Lower leg skin (tissue), 2 donors: ENCODE data around the genes PLB1 and WDR43.

- PRO-cap, result bidirectional peak, plus-strand start at chr2:28395437, minus-strand start at chr2:28395293; bidirectional peak, plus-strand start at chr2:28395726, minus-strand start at chr2:28395489
- RAMPAGE, long total RNA, 2 experiments, result no peak in any of the 2 experiments
Measured at GRCh38 chr2:28395167-28395638, 2.5 kb downstream of the FOSL2 start.

- PRO-cap, result no peak
- RAMPAGE, long total RNA, 2 experiments, result no peak in any of the 2 experiments
Measured at GRCh38 chr2:28399306-28399703, 6.6 kb downstream of the FOSL2 start.

- PRO-cap, result no peak
- RAMPAGE, long total RNA, 2 experiments, result no peak in any of the 2 experiments
Measured at GRCh38 chr2:28402509-28403605, 10.2 kb downstream of the FOSL2 start.

- PRO-cap, result no peak
- RAMPAGE, long total RNA, 2 experiments, result no peak in any of the 2 experiments
Measured at GRCh38 chr2:28437096-28437994, 44.7 kb downstream of the FOSL2 start.

- PRO-cap, result no peak
- RAMPAGE, long total RNA, 2 experiments, result no peak in any of the 2 experiments
Measured at GRCh38 chr2:28495709-28496398, at the start of gene PLB1. Gene PLB1, plus strand, starts transcription at chr2:28496060.

DNA sequence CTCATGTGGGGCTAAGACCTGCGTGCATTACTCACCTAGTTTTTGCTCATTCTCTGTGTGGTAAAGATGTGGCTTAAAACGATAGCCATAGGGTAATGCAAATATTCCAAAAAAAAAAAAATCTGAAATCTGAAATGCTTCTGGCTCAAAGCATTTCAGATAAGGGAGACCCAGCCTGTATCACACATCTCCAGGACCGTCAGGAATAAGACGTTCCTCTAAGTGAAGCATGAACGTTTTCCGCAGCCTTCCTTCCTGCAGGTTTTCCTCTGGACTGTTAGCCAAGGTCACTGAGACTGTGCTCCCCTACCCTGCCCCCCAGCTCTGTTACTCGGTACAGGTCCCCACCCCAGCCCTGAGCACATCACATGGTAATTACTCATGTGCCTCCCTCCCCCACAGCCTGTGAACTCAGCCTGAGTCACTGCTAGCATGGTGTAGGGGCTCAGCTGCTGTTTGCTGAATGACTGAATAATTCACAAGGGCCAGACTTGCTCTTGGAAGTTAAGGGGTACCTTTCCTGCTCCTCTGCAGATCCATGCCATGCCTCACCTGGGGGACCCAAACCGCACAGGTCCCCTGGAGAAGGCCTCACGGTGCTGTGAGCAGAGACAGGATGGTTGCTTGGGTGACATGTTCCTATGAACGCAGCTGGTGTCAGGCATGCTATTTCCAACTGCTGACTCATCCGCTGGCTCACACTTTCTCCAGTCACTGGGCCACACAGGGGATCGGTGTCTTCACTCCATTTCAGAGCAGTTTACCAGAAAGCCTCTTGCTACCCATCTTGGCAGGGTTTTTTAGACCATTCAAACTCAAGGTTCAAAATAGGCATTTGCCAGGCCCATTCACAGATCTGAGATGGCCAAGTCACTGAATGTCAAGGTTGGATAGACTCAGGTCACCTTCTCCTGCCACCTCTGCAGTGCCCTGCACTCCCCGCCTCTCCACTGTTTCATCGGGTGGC, 88.2 kb downstream of the PLB1 start:
- PRO-cap, result bidirectional peak, plus-strand start at position 424 of the sequence, minus-strand start at position 326 of the sequence
- RAMPAGE, long total RNA, 2 experiments, result no peak in any of the 2 experiments

DNA sequence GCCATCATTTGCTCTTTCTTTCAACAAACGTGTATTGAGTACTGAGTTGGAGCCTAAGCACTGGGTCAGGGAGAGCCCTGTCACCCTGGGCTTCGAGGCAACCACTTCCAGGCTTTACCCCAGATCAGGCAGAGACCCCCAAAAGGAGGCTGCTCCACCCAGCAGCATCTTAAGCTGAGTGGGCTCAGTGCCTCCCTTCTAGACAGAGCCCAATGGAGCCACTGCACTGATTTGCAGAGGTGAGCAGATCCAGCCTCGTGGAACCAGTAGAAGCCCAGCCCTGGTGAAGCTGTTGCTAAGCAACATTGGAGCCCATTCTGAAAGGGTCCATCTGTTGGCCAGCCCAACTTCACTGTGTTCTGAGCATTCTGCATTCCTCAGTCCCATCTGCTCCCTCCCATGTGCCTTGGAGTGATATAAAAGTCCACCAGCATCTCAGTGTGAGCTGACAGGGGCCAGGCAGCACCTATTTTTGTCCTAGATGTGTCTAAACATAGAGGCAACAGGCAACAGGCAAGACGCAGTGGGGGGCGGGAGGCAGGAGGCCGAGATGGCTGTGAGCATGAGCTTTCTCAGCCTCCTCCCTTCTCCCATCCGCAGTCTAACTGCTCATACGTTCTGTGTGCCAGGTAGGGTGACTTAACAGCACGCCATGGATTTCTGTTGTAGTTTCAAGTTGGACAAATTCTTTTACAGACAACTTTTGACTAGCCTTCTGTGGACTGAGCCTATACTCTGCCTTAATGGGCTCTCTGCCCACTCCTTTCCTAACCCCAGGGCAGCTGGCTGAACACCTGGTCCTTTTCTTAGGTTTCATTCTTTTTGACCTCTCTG, 112.3 kb downstream of the PLB1 start:
- PRO-cap, result no peak
- RAMPAGE, long total RNA, 2 experiments, result no peak in any of the 2 experiments

GRCh38 chr2:28623814-28623998, 127.8 kb downstream of the PLB1 start:
- PRO-cap, result no peak
- RAMPAGE, long total RNA, 2 experiments, result no peak in any of the 2 experiments

- PRO-cap, result bidirectional peak, plus-strand start at chr2:28894690, minus-strand start at chr2:28894618
- RAMPAGE, long total RNA, 2 experiments, result start-site peak on the plus strand in 2 of 2 experiments, at chr2:28894663-28894838 at its widest, 39 to 483 reads per replicate
Measured at GRCh38 chr2:28894136-28895006, at the start of gene WDR43. Gene WDR43, plus strand, starts transcription at chr2:28894667.

DNA sequence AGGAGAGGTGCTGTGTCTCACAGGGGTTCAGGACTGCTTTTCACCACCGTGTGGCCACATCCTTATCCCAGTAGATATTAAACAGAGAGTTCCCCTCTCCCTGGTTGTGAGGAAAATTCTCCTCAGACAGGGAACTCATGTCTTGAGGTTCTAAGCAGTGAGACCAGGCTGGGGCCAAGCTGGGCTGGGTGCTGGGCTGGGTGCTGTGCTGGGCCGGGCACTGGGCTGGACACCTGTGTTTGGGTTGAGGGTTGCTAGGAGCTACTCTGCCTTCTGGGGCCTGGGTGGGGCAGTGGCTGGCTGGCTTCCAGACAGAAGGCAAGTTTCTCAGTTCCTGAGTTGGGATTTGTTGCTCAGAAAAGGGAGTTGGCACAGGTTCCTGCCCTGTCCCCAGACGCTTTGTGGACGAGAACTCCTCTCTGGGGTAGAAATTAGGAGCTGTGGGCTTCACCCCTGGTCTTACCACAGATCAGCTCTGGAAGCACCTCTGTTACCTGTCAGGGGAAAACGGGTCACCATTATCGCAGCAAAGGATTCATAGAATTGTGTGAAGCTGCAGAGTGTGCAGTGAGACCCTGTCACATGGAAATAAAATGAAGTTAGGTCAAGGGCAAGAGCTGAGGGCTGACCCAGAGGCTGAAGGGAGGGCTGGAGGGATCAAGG, 12.5 kb downstream of the TOGARAM2 start:
- PRO-cap, result no peak
- RAMPAGE, long total RNA, 2 experiments, result no peak in any of the 2 experiments

DNA sequence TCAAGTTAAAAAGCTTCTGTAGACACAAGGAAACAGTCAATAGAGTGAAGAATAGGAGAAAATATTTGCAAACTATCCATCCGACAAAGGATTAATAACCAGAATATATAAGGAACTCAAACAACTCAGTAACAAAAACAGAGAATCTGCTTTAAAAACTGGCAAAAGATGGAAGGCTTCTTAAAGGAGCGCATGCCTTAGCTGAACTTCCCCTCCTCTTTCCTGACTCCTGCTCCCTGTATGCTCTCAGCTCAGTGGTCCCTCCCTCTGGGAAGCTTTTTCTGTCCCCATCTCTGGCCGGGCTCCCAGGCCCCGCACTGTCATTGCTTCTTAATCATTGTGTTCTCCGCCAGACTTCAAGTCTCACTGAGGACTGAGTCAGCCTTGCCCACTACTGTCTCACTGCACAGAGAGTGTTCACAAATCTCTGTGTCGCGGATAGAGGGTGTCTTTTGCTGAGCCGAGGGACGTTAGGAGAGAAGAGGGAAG, 16.1 kb downstream of the TOGARAM2 start:
- PRO-cap, result no peak
- RAMPAGE, long total RNA, 2 experiments, result no peak in any of the 2 experiments

- PRO-cap, result no peak
- RAMPAGE, long total RNA, 2 experiments, result no peak in any of the 2 experiments
Measured at GRCh38 chr2:29000512-29000802, 19.4 kb downstream of the TOGARAM2 start.

DNA sequence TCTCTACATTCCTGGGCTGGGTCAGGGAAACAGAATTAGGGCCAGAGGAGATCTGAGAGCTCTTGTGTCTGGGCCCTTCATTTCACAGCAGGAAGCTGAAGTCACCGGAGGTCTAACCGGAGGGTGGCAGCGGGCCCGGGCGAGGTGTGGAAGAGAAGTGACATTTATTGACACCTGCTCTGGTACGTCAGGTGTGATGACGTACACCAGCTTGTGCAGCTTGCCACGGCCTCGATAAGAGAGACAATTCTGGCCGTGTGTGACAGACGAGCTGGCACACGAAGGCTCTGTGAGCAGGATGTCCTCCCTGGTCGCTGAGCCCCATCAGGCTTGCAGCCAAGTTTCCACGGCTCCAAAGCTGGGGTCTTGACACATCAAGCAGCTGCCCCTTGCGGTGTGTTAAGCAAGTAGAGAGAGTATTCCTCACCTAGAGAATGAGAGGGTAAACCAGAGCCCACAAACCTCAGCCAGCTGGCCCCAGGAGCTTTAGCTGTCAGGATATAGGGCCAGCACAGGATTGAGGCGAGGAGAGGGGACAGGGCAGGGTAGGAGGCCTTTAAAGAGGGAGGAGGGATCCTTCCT, 30.5 kb downstream of the TOGARAM2 start:
- PRO-cap, result bidirectional peak, plus-strand start at position 265 of the sequence, minus-strand start at position 86 of the sequence
- RAMPAGE, long total RNA, 2 experiments, result no peak in any of the 2 experiments

DNA sequence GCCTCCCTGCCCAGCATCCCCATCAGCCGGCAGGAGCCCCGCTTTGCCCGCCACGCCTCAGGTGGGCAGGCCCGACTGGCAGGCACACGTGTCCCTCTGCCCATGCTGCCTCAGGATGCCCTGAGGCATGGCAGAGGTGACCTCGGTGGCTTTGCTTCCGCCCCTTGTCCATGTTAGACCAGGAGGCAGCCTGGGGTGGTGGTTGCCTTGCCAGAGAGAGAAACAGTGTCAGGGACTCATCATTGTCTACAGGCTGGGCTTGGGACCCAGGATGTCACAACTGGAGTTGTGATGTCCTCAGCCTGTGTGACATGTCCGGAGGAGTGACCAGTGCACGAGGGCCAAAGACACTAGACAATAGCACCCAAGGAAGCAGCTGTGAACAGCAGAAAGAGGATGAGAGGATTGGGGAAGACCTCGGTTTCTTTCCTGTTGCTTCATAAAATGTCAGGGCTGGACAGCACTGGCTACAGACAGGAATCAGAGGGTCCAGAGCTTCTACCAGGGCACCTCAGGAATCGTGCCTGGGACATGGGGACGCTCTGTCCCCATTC, 36.9 kb downstream of the TOGARAM2 start:
- PRO-cap, result no peak
- RAMPAGE, long total RNA, 2 experiments, result no peak in any of the 2 experiments

DNA sequence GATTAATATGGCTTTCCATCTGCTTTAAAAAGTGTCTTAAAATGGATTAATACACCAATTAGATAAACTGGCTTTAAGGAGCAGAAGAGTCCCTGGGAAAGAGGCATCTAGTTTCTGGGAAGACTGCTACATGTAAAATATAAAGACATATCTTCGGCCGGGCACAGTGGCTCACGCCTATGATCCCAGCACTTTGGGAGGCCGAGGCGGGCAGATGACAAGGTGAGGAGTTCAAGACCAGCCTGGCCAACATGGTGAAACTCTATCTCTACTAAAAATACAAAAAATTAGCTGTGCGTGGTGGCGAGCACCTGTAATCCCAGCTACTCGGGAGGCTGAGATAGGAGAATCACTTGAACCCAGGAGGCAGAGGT, 16.5 kb downstream of the YPEL5 start:
- PRO-cap, result no peak
- RAMPAGE, long total RNA, 2 experiments, result no peak in any of the 2 experiments

GRCh38 chr2:30231612-30232650, 597 bp downstream of the LBH start:
- PRO-cap, result bidirectional peak, plus-strand start at chr2:30232180, minus-strand start at chr2:30231893; bidirectional peak, plus-strand start at chr2:30232356, minus-strand start at chr2:30232316
- RAMPAGE, long total RNA, 2 experiments, result no peak in any of the 2 experiments

DNA sequence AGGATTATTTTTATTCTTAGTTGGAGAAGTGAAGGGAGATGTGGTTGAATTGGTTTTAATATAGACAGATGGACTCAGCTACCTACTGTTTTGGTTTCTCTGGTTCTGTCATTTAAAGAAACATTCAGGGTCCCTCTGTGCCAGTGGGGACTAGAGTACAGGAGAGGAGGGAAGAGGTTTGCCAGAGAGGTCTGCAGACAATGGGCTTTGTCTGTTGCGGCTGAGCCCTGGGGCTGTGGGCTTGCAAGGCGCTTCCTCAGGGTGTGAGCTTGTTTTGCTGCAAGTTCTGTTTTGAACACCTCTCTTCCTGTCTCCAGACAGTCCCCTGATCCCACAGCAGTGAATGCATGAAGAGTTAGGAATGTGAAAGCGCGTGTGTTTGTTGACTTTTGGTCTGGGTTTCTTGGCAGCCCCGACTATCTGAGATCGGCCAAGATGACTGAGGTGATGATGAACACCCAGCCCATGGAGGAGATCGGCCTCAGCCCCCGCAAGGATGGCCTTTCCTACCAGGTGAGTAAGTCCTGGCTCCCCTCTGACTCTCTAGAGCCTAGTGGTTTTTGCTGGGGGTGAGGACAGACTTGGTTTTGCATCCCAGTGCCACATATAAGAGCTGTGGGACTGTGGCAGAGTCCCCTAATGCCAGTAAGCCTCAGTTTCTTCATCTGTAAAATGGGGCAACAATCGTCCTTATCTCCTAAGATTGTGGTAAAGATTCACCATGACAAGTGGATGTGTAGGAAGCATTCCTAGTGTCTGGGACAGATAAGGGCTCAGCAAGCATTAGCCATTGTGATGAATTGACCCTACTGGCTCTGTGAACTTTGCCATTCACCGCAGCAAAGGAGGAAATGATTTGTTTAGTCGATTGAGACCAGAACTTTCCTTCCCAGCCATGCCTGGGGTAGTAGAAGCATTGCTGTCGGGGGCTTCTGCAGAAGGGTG, 2.9 kb downstream of the LBH start:
- PRO-cap, result unidirectional peak, minus-strand start at position 265 of the sequence; unidirectional peak, minus-strand start at position 489 of the sequence
- RAMPAGE, long total RNA, 2 experiments, result no peak in any of the 2 experiments

DNA sequence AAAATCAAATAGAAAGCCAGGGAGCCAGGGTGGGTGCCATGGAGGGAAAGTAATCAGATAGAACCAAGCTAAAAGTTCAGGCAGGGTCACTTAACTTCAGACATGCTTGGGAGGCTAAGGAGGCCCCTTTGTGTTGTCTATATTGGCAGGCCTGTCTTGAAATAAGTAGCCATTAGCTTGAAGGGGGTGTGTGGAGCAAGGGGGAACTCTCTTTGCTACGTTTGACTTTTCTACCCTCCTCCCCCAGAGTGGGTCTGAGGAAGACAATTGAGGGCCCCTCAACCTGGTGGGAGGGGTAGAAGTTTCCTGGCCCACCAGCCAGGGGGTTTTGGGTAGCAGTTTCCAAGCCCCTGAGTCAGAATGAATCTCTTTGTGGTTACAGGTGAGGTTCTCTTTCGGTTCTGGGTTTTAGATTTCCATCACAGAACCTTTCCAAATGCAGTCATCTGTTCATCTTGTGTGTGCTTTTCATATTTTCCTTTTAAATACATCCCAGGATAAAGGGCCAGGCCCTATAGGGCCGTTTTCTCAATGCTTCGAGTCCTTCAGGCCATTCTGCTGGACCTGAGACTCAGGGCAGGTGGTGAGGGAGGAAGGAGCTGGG, 4.5 kb downstream of the LBH start:
- PRO-cap, result no peak
- RAMPAGE, long total RNA, 2 experiments, result no peak in any of the 2 experiments

- PRO-cap, result no peak
- RAMPAGE, long total RNA, 2 experiments, result no peak in any of the 2 experiments
Measured at GRCh38 chr2:30236808-30237681, 5.7 kb downstream of the LBH start.

GRCh38 chr2:30252940-30253449, 21.7 kb downstream of the LBH start:
- PRO-cap, result no peak
- RAMPAGE, long total RNA, 2 experiments, result no peak in any of the 2 experiments